GM06990 (cell line): ENCODE measurements around a stretch of chr10.

DNA sequence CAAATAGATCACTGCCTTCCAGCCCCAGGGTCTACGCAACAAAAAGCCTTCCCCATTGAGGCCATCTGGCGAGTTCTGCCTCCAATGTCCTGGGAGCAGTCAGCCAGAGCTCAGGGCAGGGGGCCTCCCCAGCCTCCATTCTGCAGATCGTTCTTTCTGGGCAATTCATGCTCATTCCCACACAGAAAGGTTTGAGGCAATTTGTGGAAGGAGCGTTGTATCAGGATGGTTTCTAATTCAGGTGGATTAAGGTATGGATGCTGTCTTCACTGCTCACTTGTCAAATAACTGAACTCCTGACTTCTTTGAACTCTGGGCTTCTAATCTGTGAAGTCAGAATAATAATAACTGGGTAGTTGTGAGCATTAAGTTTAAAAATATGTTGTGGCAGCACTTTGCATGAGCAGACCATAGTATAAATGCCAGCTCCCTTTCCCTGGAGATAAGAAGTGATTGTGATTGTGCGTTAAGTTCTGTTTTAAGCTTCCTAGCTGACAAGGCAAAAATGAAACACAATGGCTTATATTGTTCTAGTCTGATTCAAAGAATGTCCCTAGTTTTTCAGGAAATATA lies 61.6 kb downstream of the PTPRE start:
- RRBS = no CpG with 5 or more reads among the region's 5 CpGs

GRCh38 chr10:127978914-127979592 lies 72.2 kb downstream of the PTPRE start:
- RRBS = no CpG with 5 or more reads among the region's 8 CpGs

DNA sequence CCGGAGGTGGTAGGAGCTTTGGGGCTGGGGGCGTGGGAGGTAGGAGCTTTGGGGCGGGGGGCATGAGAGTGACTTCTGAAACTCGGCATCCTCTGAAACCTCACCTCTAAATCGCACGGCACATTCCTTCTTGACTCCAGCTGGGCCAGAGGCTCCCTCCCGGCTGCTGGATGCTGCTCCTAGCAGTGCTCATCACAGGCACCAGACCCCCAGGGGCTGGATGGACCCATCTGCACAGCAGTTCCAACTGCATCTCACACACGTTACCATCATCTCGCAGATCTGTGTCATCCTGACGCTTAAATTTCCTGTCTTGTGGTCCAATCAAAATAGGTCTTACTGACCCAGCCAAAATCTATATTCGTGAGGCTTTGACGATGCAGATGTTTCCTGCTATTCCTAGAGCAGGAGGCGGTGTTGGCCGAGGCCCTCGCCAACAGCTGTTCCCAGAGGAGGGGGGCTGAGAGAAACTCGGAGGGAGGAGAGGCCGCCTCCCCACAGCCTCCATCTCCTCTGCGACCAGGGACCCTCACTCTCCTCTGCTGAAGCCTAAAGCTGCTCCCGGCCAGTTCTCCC lies 108.0 kb downstream of the MKI67 start:
- RRBS = no CpG with 5 or more reads among the region's 19 CpGs

DNA sequence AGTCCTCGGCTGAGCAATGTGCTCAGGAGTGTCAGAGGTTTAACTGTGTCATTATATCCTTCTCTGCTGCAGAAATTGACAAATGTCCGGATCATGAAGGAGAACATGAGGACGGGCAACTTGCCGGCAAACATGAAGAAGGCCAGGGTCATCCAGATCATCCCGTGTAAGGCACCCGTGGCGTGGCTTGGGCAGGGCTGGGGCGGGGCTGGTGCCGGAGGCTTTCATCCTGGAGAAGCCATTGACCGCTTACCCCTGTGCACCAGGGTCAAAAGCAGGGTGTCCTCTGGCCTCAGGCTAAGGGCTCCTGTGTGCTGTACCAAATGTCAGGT lies 55.5 kb downstream of the MKI67 start:
- RRBS = 100% methylated on average over 3 of the region's 10 CpGs

DNA sequence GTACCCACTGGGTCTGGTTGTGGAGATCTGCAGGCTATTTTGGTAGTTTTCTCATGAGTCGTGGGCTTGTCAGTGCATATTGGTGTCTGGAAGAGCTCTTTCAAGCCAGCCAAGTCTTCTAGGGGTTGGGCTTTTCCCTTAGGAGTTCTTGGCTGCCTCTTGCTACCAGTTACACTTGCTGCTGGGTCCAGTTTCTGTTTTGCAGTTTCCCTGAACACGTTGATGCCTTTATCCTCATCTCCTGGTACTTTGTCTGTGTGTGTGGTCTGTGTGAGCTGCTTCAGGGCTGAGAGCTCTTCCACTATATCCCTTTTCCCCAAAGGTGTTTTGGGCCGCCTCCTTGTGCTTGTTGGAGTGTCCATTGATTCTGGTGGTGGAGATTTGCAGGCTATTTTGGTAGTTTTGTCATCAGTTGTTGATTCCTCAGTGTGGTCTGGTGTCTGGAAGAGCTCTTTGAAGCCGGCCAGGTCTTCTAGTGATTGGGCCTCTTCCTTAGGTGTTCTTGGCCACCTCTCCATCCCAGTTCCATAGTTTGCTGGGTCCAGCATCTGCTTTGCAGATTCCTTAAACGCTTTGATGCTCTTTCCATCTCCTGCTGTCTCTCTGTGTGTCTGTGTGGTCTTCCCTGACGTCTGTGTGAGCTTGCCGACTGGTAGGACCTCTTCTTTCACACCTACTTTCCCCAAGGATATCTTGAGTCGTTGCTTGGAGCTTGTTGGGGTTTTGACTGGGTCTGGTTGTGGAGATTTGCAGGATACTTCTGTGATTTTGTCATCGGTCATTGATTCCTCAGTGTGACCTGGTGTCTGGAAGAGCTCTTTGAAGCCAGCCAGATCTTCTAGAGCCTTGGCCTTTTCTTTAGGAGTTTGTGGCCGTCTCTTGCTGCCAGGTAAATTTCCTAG lies 20.8 kb downstream of the MKI67 start:
- RRBS = no CpG with 5 or more reads among the region's 10 CpGs

GRCh38 chr10:128728873-128729298 lies 602.7 kb upstream of the MKI67 start:
- RRBS = no CpG with 5 or more reads among the region's 12 CpGs

GRCh38 chr10:129892499-129893244 lies 71.4 kb downstream of the EBF3 start:
- RRBS = 17% methylated on average over 1 of the region's 22 CpGs

DNA sequence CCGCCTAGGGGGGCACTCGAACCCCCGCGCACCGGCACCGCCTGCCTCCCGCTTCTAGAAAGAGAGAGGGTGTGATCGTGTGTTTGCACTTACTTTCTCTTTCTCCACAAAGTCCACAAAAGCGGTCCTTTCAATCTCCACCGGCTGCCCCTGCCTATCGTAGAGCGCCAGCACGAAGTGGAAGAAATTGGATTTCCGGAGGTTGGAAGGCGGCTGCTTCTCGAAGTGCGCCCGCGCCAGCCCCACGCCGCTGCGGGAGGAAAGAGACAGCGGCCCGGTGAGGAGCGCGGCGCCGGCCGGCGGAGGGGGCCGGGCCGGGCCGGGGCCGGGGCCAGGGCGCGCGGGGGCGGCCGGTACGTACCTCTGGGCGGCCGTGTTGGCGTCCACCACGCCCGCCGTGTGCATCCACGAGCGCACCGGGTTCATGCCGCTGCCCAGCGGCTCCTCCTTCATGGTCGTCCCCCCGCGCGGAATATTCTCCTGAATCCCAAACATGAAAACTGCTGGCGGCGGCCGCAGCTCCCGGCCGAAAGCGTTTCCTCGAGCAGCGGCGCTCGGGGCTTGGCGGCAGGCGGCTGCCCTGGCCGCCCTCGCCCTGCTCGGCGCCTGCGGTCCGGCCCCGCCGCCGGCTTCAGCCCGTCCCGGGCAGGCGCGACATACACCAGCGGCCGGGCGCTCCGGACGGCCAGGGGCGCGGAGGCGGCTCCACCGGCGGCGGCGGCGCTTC lies 637 bp downstream of the EBF3 start:
- RRBS = 19% methylated on average over 48 of the region's 93 CpGs

DNA sequence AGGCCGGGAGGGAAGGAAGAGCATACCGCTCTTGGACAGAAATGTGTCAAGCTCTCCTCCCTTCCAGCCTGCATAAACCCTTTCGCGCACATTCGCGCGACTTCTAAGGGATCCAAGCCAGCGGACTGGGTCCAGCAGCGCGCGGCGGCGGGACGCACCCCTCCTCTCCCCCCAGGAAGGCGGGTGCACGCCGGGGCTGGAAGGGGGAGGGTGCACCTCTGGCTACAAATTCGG lies 6.6 kb upstream of the EBF3 start:
- RRBS = no CpG with 5 or more reads among the region's 18 CpGs

DNA sequence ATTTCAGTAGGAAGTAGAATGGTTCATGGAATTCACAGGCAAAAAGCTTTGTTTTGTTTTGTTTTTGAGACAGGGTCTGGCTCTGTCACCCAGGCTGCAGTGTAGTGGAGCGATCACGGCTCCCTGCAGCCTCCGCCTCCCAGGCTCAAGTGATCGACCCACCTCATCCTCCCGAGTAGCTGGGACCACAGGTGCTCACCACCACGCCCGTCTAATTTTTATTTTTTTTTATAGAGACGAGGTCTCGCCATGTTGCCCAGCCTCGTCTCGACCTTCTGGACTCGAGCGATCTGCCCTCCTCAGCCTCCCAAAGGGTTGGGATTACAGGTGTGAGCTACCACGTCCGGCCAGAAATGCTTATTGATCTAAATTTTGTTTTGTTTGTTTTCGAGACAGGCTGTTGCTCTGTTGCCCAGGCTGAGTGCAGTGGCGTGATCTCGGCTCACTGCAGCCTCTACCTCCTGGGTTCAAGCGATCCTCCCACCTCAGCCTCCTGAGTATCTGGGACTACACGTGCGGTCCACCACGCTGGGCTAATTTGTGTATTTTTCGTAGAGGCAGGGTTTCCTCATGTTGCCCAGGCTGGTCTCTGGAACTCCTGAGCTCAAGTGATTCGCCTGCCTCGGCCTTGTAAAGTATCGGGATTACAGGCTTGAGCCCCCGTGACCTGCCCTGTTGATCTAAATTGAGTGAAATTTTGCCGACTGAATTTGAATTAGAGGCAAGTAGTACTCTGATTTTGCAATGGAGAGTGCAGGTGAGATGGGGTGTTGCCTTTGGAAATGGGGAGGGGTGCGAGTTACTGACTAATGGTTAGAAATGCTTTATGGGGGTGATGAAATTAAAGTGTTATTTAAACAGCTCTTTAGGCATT lies 1.7 kb downstream of the GLRX3 start:
- RRBS = no CpG with 5 or more reads among the region's 29 CpGs

- RRBS = 4% methylated on average over 36 of the region's 71 CpGs
These were observed 54.0 kb downstream of the GLRX3 start for GRCh38 chr10:130190084-130190636.

GRCh38 chr10:130300485-130300933 lies 164.3 kb downstream of the GLRX3 start:
- RRBS = 48% methylated on average over 2 of the region's 24 CpGs

- RRBS = no CpG with 5 or more reads among the region's 8 CpGs
These were observed 164.5 kb upstream of the TCERG1L start for GRCh38 chr10:131476072-131476287.

DNA sequence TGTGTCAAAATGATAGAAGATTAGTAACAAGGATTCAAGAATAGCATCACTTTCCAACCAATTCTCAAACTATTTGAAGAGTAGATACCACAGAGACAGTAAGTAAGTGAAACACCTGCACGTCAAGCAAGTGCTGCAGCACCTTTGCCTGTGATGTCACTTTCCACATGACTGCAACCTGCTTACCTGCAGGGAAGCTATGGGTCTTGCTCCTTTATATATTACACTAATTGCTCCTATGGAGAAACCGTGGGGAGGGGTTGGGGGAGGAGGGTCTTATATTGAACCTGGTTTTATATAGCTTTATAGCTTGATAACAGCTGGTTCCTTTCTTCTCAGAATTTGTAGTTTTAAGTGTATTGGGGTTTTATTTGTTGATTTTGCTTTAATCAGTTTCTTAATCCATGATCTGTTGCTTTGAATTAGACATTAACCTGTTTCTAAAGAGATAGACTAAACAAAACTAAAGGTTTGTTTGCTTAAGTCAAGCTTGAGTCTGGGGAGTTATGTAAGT lies 5.2 kb downstream of the PPP2R2D start:
- RRBS = no CpG with 5 or more reads among the region's 2 CpGs

GRCh38 chr10:131911454-131912391 lies 10.9 kb downstream of the PPP2R2D start:
- RRBS = no CpG with 5 or more reads among the region's 11 CpGs

- RRBS = no CpG with 5 or more reads among the region's 9 CpGs
These were observed 34.3 kb downstream of the BNIP3 start for GRCh38 chr10:131947436-131947789.

DNA sequence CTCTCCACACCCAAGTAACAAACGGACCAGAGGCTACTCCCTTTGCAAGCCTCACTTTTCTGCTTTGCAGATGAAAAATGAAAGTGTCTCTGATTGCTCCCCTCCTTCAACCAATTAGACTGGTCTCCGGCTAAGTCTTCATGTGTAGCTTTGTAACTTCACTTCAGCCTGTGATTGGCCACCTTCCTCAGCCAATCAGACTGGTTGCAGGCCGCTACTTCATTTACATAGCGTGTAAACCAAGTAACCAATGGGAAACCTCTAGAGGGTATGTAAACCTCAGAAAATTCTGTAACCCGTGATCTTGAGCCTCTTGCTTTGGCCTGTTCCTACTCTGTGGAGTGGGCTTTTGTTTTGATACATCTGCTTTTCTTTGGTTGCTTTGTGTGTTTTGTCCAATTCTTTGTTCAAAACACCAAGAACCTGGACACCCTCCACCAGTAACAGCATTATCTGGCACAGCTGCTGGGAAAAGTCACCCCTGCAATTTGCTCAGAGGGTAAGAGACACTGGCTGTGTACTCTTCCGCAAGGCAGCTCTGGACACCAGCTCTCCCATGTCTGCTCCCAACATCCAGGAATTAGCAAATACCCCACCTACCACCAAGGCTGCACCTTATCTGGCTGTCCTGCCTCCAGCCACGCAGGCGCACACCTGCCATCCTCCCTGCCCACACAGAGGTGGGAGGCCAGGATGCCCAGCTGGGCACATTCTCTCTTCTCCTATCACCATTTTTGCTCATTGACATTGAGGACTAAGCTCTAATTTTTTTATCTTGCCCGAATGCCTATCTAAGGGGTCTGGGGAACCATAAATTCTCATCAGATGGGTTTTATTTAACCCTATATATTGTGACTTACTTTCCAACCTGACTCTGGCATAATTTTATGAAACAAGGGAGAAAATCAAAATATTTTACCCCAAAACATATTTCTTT lies 20.1 kb upstream of the BNIP3 start:
- RRBS = no CpG with 5 or more reads among the region's 9 CpGs

GRCh38 chr10:132255522-132255979 lies 52.2 kb downstream of the STK32C start:
- RRBS = no CpG with 5 or more reads among the region's 15 CpGs

DNA sequence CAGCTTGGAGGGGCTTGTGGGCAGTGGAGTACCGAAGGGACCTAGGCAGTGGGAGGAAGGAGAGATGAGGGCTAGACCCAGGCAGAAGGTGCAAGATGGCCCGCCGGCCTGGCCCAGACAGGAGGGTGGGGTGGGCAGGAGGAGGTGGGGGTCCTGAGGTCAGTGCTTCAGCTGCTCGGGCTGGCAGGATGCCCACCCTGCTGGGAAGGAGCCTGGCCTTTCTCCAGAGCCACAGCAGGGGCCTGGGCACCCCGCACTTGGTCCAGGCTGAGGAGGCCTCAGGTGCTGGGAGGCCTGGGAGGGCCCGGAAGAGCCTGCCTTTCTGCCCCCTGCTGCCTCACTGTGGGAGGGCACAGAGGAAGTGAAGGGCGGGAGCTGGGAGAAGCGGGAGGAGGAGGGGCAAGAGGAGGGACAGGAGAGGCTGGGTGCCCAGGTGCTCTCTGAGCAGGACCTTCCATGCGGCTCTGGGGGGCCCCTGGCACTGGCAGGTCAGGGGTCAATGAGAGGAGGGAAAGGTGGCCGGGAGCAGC lies 49.7 kb downstream of the PWWP2B start:
- RRBS = 32% methylated on average over 1 of the region's 10 CpGs

DNA sequence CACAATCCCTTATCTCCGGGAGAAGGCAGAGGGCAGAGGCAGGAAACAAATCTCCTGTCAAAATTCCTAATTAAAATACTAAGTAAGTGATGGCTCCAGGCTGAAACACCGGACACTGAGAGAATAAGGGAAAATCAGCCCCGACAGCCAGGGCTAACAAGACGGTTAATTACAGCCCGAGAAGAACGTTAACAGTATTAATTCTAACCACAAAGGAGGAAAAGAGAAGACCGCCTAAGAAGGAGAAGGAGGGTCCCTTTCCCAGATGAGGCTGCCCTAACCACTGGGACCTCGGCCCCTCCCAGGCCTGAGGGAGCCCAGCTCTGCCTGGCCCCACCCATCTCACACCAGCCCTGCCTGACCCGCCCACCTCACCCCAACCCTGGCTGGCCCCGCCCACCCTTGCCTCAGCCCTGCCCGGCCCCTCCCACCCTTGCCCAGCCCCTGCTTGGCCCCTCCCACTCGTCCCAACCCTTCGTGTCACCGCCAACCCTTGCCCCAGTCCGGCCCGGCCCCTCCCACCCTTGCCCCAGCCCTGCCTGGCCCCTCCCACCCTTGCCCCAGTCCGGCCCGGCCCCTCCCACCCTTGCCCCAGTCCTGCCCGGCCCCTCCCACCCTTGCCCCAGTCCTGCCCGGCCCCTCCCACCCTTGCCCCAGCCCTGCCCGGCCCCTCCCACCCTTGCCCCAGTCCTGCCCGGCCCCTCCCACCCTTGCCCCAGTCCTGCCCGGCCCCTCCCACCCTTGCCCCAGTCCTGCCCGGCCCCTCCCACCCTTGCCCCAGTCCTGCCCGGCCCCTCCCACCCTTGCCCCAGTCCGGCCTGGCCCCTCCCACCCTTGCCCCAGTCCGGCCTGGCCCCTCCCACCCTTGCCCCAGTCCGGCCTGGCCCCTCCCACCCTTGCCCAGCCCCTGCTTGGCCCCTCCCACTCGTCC lies 51.5 kb downstream of the PWWP2B start:
- RRBS = 41% methylated on average over 7 of the region's 29 CpGs